Metastatic Liver Carcinoma in the Lung (tissue), 2 donors: ENCODE results near the genes TICAM1, SAFB and ACSBG2.

- PRO-cap, 2 experiments = no peak in any of the 2 experiments
These were observed 997 bp downstream of the TICAM1 start for GRCh38 chr19:4830422-4831008.

DNA sequence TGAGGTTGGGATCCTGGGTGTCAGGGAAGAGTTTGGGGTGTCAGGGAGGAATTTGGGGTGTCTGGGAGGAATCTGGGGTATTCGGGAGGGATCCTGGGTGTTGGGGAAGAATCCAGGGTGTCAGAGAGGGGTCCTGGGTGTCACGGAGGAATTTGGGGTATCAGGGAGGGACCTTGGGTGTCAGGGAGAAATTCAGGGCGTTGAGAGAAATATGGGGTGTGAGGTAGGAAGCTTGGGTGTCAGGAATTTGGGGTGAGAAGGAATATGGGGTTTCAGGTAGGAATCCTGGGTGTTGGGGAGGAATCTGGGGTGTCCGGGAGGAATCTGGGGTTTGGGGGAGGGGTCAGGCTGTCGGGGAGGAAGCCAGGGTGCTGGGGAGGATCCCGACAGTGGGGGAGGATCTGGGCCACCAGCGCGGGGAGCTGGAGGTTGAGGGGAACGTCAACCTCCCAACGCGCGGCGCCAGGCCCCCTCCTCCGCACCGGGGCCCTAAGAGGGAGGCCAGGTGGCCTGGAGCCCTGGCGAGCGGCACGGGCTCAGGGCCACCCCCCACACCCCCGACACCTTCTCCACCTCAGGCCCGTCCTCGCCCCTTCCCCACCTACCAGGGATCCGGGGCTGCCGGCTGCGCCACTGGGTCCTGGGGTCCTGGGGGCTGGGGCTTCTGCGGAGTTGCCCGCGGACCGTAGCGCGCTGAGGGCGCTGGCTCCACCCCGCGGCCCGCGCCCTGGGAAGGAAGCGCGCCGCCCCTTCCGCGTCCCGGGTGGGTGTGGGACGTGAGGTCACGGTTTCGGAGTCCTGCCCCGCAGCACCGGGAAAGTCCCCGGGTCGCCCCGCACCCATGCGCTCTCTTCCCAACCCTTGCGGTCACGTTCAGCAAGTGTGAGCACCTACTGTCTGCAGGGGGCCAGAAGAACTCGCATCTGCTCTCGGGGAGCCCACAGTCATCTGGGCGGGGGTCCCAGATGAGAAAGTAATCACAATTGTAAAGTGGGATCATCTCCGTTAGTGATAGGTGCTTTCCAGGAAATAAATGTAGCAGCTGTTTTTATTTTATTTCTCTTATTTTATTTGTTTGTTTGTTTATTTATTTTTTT lies at the start of gene TICAM1:
Gene TICAM1 (minus strand): TSS at position 704 of the 1,097 bp plus-strand sequence.
- PRO-cap, 2 experiments = peak in 2 of 2 experiments; most common plus-strand start position 879 of the sequence (in 1); most common minus-strand start position 666 of the sequence (in 1)

GRCh38 chr19:4837554-4837962 lies 6.0 kb upstream of the TICAM1 start:
- PRO-cap, 2 experiments = no peak in any of the 2 experiments

GRCh38 chr19:4866682-4867291 lies 680 bp downstream of the PLIN3 start:
- PRO-cap, 2 experiments = peak in 1 of 2 experiments; most common plus-strand start chr19:4867108 (in 1); most common minus-strand start chr19:4867017 (in 1)

DNA sequence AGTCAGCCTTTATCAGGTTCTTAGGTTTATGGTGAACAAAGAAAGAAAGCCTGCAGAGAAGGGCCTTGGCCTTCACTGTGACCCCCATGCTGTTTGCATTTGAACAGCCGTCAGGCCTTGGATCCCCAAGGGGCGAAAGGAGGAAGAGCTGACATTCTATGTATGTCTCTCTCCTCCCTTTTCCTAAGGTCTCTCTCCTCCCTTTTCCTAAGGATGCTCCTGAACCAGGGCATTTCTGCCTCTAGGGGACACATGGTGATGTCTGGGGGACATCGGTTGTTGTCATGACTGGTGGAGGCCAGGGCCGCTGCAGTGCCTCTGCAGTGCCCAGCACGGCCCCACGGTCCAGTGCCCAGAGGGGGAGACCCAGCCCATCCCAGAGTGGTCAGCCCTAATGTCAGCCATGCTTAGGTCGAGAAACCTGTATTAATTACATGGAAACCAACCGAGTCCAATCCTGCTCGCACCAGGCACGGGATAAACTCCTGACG lies 18.2 kb downstream of the UHRF1 start:
- PRO-cap, 2 experiments = no peak in any of the 2 experiments

- PRO-cap, 2 experiments = no peak in any of the 2 experiments
These were observed 79.7 kb downstream of the KDM4B start for GRCh38 chr19:5048538-5049177.

GRCh38 chr19:5079167-5079549 lies 110.2 kb downstream of the KDM4B start:
- PRO-cap, 2 experiments = no peak in any of the 2 experiments

- PRO-cap, 2 experiments = no peak in any of the 2 experiments
These were observed 170.4 kb downstream of the KDM4B start for GRCh38 chr19:5139163-5139876.

DNA sequence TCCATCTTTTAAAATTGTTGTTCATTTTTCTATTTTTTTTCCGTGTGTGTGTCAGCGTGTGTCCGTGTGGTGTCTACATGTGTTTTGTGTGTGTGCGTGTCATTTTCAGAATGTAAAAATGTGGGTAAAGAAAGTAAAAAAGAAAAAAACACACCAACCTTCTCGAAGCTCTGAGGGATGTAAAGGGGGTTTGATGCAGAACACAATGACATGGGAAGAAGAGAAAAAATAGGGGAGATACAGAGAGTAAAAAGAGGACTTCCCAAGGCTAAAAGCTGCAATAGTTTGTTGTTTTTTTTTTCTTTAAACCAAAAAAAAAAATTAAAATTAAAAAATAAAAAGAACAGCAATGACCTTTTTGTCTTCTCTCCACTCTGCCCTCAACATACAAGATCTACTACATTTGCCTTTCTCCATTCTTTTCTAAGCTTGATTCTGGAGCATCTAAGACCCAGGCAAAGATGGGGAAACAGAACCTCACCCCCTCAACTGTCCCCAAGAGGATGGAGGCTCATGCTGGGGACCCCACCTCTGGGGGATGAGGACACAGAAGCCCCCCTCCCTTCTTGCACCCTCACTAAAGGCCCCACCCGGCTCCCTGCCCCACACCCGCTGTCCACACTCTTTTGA lies 84.5 kb downstream of the PTPRS start:
- PRO-cap, 2 experiments = no peak in any of the 2 experiments

DNA sequence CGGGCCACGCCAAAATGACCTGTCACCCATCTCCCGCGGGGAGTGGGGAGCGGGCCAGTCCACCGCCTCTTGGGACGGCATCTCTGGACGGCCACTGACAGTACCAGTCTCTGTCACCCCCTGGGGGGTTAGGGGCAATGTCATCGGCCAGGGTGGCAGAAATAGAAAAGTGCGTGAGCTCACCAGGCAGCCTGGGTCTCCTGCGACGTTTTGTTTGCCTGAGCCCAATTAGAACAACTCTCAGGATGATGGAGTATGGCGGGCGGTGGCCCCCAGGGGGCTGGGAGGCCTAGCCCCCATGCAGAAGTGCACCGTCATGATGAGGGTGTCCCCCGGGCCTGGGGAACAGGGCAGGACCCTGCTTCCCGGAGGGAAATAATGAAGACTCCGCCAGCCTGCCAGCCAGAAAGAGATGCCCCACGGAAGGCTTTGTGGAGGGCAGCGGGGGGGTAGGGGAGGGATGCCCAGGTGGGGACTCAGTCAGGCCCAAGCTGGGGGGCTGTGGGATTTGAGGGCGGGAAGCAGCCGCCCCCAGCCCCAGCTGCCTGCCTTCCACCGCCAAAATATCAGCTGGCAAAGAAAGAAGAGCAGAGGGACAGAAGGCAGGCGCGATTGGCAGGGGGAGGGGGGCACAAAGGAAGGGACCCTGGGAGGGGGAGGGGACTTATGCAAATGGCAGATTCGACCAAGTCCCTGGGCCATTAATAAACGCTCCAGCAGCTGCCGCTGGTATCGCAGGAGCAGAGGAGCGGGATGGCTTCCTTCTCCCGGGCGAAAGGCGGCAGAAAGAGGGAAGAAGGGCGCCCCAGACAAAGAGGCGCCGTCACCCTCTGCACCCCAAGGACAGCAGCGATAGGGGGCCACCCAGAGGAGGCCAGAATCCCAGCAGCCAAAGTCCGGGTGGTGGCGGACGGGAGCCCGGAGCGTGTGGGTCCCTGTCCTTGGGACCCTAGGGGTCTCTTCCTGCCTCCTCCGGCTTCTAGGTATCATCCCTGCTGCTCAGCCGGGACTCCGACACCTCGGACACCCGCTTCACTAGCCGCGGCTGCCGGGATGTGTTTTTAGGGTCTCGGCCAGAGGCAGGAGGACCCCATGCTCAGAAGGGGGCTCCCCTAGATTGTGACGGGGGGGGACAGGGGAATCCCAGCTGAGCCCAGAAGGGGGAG lies 2.2 kb downstream of the PTPRS start:
- PRO-cap, 2 experiments = no peak in any of the 2 experiments

DNA sequence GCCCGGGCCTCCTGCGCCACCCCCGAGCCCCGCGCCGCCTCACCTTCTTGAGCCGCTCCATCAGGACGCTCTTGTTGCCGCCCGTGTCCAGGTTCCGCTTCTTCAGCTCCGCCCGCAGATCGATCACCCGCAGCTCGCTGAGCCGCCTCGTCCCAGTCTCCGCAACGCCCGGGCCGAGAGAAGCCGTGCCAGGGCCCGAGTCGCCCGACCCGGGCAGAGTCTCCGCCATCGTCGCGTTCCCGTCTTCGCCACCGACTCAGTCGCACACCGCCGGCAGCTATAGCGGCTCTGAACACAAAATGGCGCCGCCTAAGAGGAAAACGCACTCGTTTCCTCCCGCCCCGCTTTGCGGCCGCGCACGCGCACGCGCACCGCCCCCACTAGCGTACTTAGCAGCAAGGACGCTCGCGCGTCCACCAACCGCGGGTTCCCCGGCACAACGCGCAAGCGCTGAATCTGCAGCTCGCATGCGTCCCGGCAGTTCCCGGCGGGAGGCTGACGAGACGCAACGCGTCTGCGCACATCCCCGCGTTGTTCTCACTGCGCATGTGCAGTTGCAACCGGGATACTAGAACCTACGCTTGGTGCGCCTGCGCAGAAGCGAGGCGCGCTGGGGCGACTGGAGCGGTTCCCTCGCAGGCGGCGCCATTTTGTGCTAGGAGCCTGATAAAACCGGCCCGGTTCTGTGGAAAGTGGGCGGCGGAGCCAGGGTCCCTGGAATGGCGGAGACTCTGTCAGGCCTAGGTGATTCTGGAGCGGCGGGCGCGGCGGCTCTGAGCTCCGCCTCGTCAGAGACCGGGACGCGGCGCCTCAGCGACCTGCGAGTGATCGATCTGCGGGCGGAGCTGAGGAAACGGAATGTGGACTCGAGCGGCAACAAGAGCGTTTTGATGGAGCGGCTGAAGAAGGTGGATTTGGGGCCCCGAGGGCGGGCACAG lies at the start of gene SAFB:
Gene SAFB (plus strand): TSS at position 597 of the 938 bp plus-strand sequence.
- PRO-cap, 2 experiments = peak in 2 of 2 experiments; most common plus-strand start position 597 of the sequence (in 2); most common minus-strand start position 275 of the sequence (in 1)

DNA sequence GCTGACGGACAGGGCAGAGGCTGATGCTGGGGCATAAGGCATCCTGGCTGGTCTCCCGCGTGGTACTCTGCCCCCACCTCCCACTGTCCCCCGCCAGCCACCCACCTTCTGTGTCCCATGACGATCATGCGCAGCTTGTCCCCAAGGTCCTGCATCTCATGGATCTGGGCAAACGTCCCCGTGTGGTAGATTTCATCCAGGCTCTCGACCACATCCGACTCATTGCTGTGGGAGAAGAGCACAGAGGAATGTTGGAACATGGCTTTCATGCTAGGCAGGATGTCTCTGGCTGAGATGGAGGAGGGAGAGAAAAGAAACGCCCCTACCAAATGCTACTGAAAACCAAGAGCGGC lies 6.9 kb downstream of the LONP1 start:
- PRO-cap, 2 experiments = no peak in any of the 2 experiments

GRCh38 chr19:5799062-5799656 lies 5.7 kb upstream of the NRTN start:
- PRO-cap, 2 experiments = no peak in any of the 2 experiments

GRCh38 chr19:5850096-5850609 lies 10.7 kb upstream of the FUT6 start:
- PRO-cap, 2 experiments = no peak in any of the 2 experiments

- PRO-cap, 2 experiments = no peak in any of the 2 experiments
These were observed 30.7 kb downstream of the RANBP3 start for GRCh38 chr19:5947156-5947803.

GRCh38 chr19:5951044-5951734 lies 26.8 kb downstream of the RANBP3 start:
- PRO-cap, 2 experiments = no peak in any of the 2 experiments

DNA sequence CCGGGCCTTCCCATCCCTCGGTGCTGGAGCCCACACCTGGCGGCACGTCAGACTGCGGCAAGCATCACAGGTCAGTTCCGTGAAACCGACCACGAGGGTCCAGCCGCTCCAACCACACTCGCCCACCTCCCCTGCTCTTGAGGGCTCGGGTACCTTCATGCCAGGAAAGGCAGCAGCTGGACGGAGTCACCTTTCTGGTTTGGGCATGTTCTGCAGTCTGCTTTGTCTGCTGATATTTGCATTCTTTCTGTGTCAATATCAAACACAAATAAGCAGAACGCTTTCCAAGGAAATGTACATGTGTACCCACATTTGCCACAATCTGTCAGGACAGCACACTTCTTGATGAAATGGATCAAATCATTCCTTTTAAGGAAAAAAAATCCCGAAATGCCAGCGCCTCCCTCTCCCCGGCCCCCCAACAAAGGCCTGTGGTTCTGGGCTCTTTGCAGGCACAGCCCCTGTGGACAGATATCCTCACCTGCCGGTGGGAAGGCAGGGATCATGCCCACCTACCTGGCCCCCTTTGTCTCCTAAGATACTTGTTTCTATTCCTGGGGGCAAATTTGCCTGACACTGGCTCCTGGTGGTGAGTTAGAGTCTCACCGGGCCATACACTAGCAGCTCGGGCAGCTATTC lies 42.7 kb upstream of the RANBP3 start:
- PRO-cap, 2 experiments = no peak in any of the 2 experiments

GRCh38 chr19:6059615-6060697 lies 50.3 kb downstream of the RFX2 start:
- PRO-cap, 2 experiments = no peak in any of the 2 experiments

DNA sequence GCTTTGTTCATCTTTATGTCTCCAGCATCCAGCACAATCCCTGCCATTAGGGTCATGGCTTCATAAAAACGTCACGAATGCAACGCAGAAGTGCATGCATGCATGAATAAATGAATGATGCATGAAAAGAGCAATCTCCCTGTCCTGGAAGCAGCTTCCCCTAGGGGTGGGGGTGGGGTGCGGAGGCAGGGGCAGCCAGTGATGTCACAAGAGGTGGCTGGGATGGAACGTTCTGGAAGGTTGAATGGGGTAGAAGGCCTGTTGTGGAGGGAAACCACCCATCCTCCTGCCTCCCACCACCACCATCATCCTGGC lies at the start of gene ACSBG2:
Gene ACSBG2 (plus strand): TSS at position 243 of the 315 bp plus-strand sequence.
- PRO-cap, 2 experiments = no peak in any of the 2 experiments

DNA sequence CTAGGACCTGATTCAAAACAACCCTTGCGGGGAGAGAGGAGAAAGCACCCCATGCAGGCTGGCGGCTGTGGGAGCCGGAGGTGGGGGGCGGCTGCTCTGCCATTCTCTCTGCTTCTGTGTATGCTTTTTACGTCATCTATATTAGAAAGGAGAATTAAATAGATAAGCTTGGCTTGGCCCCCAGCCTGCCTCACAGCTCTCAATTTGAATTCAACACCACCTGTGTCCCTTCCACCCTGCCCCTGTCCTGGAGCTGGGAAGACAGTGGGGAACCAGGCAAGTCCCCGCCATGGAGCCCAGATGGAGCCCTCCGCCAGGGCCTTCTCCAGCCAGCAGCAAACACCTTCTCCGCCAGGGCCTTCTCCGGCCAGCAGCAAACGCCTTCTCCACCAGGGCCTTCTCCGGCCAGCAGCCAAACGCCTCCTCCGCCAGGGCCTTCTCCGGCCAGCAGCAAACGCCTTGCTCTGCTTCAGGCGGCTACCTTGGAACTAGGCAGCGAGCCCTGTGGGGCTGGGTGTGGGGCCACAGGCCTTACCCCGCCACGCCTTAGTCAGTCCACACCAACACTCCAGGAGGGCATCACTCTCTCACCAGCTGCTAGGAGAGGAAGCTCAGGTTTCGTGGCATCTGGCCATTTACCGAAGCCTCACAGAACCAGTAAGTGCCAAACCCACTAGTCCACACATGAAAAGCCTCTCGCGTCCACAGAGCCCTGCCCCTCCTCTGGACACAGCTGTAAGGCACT lies 41.2 kb downstream of the MLLT1 start:
- PRO-cap, 2 experiments = no peak in any of the 2 experiments